Breast epithelium (tissue), 2 donors: ENCODE results near the gene ANAPC15.

DNA sequence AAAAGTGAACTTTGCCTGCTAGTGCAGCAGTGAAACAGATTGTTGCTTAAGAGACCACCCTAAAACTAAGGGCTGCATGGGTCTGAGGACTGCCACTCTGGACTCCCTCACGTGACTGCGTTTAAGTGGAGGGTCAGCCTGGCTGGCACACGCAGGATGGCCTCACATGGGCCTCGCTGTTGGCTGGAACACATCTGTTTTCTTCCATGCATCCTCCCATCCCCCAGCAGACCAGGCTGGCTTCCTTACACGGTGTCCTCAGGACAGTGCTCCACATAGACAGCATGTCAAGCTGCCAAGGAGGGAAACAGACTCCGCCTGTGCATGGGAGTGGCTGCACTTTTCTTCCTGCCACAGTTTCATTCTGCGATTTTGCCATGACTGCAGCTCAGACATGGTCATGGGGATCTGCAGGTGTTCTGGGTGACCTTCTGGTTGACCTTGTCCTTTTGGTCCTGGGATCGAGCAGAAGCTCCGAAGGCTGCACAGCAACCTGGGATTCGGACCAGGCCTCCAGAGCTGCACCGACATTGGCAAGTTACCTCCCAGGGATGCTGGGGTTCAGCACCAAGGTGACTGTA, 344.2 kb downstream of the SHANK2 start:
- PRO-cap, result no peak
- RAMPAGE, long total RNA, 2 experiments, result no peak in any of the 2 experiments

DNA sequence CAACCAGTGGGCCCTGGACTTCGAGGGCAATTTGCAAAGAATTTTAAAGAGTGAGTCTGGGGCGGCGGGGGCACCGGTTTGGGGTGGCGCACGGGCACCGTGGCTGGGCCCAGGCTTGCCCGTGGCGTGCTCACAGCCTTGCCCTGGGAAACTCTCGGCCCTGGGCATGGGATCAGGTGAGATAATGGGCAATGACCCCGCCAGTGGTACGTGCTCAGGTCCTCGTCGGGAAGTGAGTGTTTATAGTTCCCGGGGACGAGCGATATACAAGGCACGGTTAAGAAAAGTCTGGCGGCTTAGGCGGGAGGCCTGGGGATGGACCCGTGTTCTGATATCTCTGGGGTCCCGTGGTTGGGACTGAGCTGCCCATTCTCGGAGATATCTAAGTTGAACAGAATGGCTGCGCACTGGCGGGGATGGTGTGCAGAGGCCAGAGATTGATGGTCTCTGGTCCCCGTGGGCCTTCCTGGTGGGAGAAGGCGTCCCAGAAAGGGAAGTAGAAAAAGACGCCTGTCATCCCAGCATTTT, 393 bp downstream of the NADSYN1 start:
- PRO-cap, result no peak
- RAMPAGE, long total RNA, 2 experiments, result no peak in any of the 2 experiments

DNA sequence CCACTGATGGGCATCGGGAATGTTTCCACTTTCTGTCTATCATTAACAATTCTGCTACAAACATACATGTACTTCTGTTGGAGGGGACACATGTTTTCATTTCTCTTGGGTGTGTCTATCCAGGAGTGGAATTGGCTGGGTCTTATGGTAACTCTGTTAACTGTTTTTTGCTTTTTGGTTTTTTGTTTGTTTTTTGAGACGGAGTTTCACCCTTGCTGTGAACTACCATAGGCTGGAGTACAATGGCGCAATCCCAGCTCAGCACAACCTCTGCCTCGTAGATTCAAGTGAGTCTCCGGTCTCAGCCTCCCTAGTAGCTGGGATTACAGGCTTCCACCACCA, 27.0 kb downstream of the NADSYN1 start:
- PRO-cap, result no peak
- RAMPAGE, long total RNA, 2 experiments, result no peak in any of the 2 experiments

DNA sequence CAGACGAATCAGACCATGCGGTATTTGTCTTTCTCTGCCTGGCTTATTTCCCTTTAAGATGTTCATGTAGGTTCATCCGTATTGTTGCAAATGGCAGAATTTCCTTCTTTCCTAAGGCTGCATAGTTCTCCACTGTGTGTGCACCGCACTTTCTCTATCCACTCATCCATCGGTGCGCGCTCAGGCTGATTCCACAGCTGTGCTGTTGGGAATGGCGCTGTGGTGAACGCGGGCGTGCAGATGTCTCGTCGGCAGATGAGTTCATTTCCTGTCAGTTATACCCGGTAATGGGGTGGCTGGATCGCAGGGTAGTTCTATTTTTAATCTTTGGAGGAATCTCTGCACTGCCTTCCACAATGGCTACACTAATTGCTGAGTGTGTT, 28.1 kb upstream of the KRTAP5-7 start:
- PRO-cap, result no peak
- RAMPAGE, long total RNA, 2 experiments, result no peak in any of the 2 experiments

- PRO-cap, result no peak
- RAMPAGE, long total RNA, 2 experiments, result no peak in any of the 2 experiments
Measured at GRCh38 chr11:71710166-71710707, 122.8 kb upstream of the DEFB108B start.

DNA sequence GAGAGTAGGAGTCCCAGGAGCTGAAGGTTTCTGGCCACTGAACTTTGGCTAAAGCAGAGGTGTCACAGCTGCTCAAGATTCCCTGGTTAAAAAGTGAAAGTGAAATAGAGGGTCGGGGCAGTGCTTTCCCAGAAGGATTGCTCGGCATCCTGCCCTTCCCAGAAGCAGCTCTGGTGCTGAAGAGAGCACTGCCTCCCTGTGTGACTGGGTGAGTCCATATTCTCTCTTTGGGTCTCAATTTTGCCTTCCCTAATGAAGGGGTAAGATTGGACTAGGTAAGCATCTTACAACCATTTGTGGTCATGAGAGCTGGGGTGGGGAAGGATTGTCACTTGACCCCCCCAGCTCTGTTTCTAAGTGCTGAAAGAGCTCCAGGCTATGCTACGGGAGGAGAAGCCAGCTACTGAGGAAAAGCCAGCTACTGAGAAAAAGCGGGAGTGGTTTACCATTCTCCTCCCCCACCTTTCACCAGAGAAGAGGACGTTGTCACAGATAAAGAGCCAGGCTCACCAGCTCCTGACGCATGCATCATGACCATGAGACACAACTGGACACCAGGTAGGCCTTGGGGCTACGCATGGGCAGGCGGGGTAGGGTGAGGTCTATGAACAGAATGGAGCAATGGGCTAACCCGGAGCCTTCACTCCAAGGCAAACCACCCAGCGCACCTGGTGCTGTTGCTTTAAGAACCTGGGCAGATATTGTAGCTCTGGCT, 903 bp downstream of the IL18BP start:
- PRO-cap, result no peak
- RAMPAGE, long total RNA, 2 experiments, result no peak in any of the 2 experiments

- PRO-cap, result no peak
- RAMPAGE, long total RNA, 2 experiments, result no peak in any of the 2 experiments
Measured at GRCh38 chr11:72005671-72006382, 7.1 kb downstream of the IL18BP start.

DNA sequence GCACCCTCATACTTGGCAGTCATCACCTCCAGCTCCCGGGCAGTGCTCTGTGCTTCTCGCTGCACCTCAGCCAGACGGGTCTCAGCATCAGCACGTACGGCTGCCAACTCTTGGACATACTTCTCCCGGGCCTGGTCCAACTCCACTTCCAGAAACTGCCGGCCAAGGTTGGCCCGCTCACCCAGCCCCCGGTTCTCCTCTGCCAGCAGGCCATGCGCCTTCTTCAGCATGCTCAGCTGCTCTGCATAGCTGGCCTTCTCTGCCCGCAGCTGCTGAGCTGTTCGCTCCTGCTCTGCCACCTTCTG, 14.2 kb downstream of the IL18BP start:
- PRO-cap, result no peak
- RAMPAGE, long total RNA, 2 experiments, result no peak in any of the 2 experiments

DNA sequence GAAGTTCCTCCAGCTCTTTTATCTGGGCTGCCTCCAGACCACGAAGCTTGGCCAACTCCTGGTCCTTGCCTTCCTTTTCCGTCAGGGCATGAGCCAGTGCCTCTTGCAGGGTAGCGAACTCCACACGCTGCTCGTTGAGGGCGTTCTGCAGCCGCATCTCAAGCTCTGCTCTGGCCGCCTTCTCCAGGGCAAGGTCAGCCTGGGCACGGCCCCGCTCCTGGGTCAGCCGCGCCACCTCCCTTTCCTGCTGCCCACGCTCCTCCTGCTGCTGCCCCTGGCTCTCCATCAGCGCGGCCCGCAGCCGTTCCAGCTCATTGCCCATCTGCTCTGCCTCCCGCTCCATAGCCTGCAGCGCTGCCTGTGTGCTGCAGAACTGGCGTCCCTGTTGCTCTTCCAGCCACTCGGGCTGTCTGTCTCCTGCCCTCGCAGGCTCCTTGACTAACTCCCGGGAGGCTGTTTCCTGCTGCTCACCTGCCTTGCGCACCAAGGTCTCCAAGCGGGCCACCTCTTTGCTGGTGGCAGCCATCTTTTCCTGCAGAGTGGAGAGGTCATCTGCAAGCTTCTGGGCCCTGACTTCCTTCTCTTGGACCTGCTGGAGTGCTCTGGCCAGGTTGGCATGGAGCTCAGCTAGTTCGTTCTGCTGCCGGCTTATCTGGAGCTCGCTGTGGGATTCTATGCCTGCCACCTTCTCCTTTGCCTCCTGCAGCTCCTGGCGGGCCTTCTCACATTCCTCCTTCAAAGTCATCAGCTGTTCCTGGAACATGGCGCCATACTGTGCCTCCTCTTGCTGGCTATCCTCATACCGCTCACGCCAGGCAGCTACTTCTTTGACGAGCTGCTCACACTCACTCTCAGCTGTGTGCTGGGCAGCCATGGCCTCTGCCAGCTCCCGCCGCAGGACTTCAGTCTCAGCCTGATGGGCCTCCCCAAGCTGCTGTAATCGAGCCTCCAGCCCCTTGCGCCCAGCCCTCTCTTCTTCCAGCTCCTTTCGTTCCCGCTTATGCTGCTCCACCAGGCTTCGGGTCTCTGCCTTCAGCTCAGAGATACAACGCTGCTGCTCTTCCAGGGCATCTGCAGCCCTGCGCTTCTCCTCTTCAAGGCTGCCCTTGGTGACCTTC, 15.9 kb downstream of the IL18BP start:
- PRO-cap, result no peak
- RAMPAGE, long total RNA, 2 experiments, result start-site peak on the plus strand in 1 of 2 experiments, centred at position 560 of the sequence, 6 reads per replicate

GRCh38 chr11:72016392-72016591, 17.6 kb downstream of the IL18BP start:
- PRO-cap, result no peak
- RAMPAGE, long total RNA, 2 experiments, result no peak in any of the 2 experiments

- PRO-cap, result no peak
- RAMPAGE, long total RNA, 2 experiments, result start-site peak on the minus strand in 2 of 2 experiments, at chr11:72039807-72039870 at its widest, 23 to 123 reads per replicate
Measured at GRCh38 chr11:72039680-72040005, 40.7 kb downstream of the NUMA1 start.

DNA sequence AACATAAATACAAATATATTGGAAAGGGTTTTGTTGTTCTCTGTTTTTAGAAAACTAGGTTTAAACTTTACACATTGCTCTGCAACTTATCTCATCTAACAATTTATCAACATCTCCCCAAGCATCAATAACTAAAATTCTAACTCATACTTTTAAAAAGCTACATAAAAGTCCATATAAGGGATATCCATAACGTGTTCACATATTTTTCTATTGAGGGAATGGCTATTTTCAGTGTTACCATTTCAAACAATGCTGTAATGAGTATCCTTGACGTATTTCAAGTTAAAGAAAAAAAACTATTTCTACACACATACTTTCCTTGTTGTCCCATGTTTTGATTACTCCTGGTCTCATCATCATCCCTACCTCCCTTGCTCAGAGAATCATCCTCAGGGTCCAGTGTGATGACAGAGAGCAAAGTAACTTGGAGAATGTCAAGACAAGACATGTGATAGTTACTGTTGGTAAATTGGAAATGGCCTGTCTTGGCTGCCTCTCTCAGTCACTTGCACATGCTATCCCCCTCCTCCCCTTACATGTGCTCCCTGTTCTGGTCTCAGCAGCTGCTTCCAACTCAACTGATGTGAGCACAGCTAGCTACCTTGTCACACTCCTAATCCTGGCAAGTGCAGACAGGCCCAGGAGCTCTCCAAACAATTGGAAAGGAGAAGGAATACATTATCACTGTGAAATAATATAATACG, 21.9 kb downstream of the NUMA1 start:
- PRO-cap, result no peak
- RAMPAGE, long total RNA, 2 experiments, result no peak in any of the 2 experiments

- PRO-cap, result bidirectional peak, plus-strand start at chr11:72112512, minus-strand start at chr11:72112235; bidirectional peak, plus-strand start at chr11:72112875, minus-strand start at chr11:72112776
- RAMPAGE, long total RNA, 2 experiments, result start-site peak on the minus strand in 2 of 2 experiments, at chr11:72112203-72112780 at its widest, 15 to 579 reads per replicate
Measured at GRCh38 chr11:72111901-72112966, at the start of gene ANAPC15. Gene ANAPC15 (minus strand): TSS chr11:72112695.

DNA sequence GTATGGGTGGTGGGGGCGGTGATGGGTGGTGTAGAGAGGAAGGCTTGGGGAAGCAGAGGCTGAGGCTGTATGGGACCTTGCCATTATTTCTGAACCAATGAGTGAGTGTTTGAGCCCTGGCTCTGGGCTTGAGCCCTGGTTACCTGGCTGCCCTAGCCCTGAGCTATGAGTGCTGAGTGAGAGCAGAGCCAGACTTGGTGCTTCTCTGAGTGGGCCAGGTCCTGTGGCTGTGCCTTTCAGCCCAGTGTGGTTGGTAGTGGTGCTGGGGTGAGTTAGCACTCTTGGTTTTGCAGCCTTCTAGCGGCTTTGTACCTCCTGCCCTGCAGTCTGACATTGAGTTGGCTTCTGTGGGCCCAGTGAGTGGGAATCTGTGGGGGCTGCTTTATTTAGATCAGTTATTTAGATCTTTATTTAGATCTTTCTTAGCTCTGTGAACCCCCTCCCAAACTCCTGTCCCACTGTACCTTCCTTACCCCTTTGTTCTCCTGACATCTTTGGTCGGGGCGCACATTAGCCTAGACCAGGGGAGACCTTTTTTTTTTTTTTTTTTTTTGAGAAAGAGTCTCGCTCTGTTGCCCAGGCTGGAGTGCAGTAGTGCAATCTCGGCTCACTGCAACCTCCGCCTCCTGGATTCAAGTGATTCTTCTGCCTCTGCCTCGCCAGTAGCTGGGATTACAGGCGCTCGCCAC, 1.2 kb downstream of the INPPL1 start:
- PRO-cap, result no peak
- RAMPAGE, long total RNA, 2 experiments, result no peak in any of the 2 experiments

GRCh38 chr11:72243711-72244076, 282 bp downstream of the PHOX2A start:
- PRO-cap, result no peak
- RAMPAGE, long total RNA, 2 experiments, result no peak in any of the 2 experiments

DNA sequence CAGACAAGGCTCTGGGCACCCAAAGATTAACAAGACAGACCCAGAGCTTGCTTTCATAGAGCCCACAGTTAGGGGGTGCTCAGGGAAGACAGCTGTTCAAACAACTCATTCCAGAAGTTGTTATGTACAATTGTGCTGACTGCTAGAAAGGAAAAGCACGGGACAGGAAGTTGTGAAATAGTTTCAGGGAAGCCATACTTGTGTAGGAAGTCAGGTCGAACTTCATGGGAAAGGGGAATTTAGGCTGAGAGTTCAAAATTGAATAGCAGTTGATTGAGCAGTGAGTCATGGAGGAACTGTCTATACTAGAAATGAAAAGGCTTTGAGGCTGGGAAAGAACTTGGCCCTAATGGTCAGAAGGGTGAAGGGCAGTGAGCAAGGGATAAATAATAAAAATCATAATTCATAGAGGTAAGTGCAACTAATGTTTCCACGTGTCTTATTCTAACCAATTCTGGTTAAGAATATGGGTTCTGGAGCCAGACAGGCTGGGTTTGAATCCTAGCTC, 49.5 kb upstream of the CLPB start:
- PRO-cap, result no peak
- RAMPAGE, long total RNA, 2 experiments, result no peak in any of the 2 experiments

DNA sequence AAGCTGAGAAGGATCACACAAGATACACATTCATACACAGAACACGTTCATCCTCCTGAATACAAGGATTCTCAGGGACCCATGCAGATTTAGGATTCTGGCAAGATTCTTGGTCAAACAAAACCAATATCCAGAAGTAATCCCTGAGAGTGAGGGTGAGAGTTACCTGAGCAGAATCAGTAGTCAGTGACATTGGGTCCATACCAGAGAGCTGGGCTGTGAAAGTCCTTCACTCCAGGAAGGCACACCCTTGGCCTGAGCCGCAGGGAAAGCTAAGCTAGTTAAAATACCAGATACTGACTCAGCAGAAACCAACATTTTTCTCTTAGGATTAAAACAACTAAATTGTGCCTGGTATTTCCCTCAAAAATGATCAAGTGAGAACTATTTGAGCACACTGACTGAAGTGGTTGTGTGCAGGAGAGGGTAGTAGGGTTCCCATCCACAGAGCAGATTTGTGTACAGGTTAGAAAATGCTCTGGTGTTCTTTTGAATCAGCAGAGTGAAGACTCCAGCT, 100.5 kb upstream of the CLPB start:
- PRO-cap, result no peak
- RAMPAGE, long total RNA, 2 experiments, result no peak in any of the 2 experiments

- PRO-cap, result no peak
- RAMPAGE, long total RNA, 2 experiments, result no peak in any of the 2 experiments
Measured at GRCh38 chr11:72696375-72696883, 22.2 kb upstream of the PDE2A start.

- PRO-cap, result no peak
- RAMPAGE, long total RNA, 2 experiments, result no peak in any of the 2 experiments
Measured at GRCh38 chr11:72712136-72712912, 38.1 kb upstream of the PDE2A start.

- PRO-cap, result no peak
- RAMPAGE, long total RNA, 2 experiments, result no peak in any of the 2 experiments
Measured at GRCh38 chr11:72736159-72737132, 15.8 kb downstream of the ARAP1 start.